Kidney epithelial cell (primary cell): ENCODE results near the gene RAB37.

- RAMPAGE, long total RNA, result no peak
- RRBS, result no CpG with 5 or more reads among the region's 3 CpGs
Measured at GRCh38 chr17:73452021-73452428, 140.2 kb upstream of the CDC42EP4 start.

GRCh38 chr17:73719518-73720635 is 75.6 kb upstream of the SDK2 start:
- RAMPAGE, long total RNA, result no peak
- RRBS, result 20% methylated on average over 5 of the region's 24 CpGs

- RAMPAGE, long total RNA, result no peak
- RRBS, result no CpG with 5 or more reads among the region's 20 CpGs
Measured at GRCh38 chr17:73827654-73828391, 183.6 kb upstream of the SDK2 start.

DNA sequence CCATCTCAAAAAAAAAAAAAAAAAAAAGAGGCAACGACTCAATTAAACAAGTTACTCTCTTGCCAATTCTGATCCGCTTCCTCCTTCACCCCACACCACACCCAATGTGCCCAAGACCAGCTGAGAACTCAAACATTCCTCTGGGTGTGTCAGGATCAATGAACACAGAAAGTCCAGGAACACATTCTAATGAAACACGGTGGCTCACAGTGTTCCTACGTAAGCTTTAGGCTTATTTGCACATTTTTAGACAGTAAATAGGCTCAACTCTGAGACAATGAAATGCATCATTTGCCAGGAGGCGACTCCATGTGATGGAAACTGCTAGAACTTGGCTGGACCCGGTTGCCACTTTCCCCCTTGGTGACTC is 216.3 kb upstream of the SDK2 start:
- RAMPAGE, long total RNA, result no peak
- RRBS, result no CpG with 5 or more reads among the region's 6 CpGs

DNA sequence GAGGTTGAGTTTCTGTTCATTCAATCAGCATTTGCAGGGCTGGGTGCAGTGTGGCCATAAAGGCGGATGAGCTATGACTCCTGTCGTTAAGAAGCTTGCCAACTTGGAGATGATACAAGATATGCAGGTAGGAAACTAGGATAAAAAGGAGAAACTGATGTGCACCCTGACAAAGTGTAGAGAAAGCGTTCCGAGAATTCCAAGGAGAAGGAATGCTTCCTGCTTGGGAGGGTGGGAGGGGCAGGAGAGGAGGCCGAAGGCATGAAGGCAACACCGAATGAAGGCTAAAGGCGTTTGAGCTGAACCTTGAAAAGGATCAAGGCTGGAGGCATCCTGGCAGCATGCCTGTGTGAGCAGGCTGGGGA is 199.1 kb upstream of the RPL38 start:
- RAMPAGE, long total RNA, result no peak
- RRBS, result no CpG with 5 or more reads among the region's 7 CpGs

DNA sequence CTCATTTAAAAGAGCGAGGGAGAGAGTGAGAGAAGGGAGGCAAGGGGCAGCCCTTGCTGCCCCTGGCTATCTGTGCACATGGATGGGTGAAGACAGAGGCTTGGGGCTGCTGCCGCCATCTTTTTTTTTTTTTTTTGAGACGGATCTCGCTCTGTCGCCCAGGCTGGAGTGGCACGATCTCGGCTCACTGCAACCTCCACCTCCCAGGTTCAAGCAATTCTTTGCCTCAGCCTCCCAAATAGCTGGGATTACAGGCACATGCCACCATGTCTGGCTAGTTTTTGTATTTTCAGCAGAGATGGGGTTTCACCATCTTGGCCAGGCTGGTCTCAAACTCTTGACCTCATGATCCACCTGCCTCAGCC is 158.5 kb upstream of the RPL38 start:
- RAMPAGE, long total RNA, result no peak
- RRBS, result no CpG with 5 or more reads among the region's 7 CpGs

GRCh38 chr17:74239150-74239536 is 25.8 kb downstream of the TTYH2 start:
- RAMPAGE, long total RNA, result no peak
- RRBS, result no CpG with 5 or more reads among the region's 10 CpGs

DNA sequence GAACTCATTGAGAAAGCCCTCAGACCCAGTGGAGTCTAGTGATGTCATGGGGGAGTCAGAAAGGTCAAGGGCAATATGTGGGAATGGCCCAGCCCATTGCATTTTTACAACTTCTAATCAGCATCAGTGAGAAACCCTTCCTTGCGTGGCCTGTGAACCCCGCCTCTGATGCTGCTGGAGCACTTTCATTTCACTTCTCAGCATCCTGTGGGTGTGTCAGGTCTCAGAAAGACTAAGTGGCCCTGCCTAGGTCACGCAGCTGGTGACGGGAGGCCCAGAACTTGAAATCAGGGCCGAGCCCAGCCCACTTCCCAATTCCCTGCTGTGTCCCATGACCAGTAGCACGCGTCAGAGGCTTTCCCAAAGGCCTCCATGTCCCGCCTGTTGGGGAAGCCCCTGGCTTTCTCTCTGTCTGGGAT is 6.1 kb downstream of the DNAI2 start:
- RAMPAGE, long total RNA, result no peak
- RRBS, result no CpG with 5 or more reads among the region's 8 CpGs

- RAMPAGE, long total RNA, result no peak
- RRBS, result no CpG with 5 or more reads among the region's 7 CpGs
Measured at GRCh38 chr17:74415909-74416375, 15.9 kb upstream of the GPRC5C start.

- RAMPAGE, long total RNA, result no peak
- RRBS, result no CpG with 5 or more reads among the region's 3 CpGs
Measured at GRCh38 chr17:74427411-74427946, 4.4 kb upstream of the GPRC5C start.

DNA sequence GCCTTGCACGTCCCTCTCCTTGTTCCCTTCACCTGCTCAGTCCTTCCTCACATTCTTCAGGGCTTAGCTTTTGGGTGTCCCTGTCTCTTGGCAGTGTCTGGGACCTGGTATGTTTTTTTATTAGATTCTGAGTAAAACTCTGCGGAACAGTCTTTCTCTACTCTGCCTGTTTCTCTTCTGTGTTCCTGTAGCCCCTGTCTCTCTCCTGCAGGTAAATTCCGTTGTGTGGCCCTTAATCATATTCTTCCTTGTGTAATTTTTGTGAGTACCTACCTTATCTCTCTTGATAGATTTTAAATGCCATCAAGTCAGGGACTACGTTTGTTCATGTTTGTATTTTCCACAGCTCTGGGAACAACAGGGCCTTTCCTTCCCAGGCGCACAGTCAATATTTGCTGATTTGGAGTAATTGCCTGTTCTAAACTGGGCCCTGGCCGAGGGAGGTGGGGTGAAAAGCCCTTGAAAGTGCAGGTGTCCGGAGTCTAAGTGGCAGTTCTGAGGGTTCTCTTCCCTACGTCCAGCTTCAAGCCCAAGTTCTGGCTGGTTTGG is 4.5 kb downstream of the GPRC5C start:
- RAMPAGE, long total RNA, result no peak
- RRBS, result no CpG with 5 or more reads among the region's 8 CpGs

DNA sequence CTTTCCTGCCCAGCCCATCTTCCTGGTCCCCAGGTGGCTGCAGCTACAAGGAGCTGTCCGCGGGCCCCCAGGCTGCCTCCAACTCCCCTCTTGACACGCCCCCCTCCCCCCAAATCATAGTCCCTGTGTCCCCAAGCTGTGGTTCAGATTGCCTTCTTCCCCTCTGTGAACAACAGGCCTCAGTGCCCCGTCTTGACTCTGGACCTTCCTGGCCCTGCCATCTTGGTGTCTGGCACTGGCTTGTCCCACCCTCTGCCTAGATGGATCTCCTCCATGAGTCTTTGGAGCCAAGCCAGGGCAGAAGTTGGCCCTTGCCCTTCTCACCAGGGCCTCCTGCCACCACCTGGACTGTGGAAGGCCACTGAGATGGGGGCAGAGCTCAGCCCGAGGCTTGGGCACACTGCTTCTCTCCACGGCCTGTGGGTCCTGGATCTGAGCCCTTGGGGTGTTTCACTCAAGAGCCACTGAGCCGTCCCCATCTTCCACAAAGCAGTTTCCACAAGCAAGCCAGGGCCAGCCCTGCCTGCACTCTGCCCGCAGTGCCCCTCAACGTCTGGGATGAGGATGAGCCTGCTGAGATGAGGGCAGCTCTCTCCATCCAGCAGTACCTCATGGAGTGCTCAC is 16.8 kb upstream of the CD300A start:
- RAMPAGE, long total RNA, result no peak
- RRBS, result no CpG with 5 or more reads among the region's 9 CpGs

- RAMPAGE, long total RNA, result no peak
- RRBS, result 73% methylated on average over 4 of the region's 18 CpGs
Measured at GRCh38 chr17:74454758-74455499, 11.5 kb upstream of the CD300A start.

DNA sequence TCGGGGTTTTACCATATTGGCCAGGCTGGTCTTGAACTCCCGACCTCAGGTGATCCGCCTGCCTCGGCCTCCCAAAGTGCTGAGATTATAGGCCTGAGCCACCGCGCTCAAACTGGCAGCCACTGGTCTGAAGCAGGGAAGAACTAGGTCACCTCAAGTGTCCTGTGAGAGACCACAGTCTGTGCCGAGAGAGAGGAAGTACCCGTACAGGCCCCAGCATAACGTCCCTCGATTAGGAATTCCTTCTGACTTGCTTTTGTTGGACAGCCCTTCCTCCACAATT is 13.7 kb upstream of the CD300E start:
- RAMPAGE, long total RNA, result no peak
- RRBS, result no CpG with 5 or more reads among the region's 10 CpGs

DNA sequence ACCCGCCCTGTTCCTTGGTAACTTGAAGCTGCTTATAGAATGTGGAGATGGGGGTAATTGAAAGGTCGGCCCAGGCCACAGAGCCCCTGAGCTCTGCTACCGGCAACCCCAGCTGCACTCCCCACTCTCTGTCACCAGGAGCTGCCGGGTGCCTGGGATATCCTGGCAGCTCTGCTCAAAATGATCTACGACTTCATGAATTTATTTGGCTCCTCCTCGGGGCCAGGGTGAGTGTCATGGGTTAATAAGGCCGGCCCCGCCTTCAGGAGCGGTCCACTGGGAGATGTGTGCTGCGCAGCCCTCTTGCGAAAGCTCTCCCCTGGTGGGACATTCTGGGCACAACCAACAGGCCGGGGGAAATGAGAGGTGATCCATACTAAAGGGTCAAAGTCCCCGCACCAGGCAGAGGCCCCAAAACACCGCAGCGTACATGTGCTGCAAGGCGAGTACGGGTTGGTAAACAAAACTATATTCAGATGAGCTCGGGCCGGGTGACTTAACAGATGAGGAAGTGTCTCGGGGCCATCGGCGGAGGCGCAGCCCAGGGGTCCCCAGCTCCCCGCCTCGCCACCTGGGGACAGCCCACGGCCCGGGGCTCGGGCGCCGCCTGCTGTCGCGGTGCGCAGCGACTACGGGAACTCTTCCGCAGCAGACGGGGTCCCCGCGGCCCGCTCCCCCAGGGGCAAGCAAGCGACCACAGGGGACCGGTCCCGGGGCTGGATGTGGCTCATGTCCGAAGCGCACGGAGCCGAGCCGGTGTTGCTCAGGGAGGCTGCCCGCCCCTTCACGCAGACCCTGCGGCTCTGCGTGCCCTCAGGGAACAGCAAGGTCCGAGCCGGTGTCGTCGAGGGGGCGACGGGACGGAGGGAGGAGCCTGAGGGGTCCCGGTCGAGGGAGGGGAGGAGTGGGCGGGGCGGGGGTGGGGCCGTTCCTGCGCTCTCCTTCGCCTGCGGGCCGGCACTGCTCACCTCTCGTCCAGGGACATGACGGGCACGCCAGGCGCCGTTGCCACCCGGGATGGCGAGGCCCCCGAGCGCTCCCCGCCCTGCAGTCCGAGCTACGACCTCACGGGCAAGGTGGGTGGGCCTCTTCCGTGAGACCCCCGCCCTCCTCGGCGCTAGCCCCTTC is at the start of gene RAB37:
RAB37 (plus strand) TSS at position 967 of the 1,128 bp plus-strand sequence.
- RAMPAGE, long total RNA, result no peak
- RRBS, result 2% methylated on average over 32 of the region's 85 CpGs

GRCh38 chr17:74771804-74772617 is 4.1 kb downstream of the NAT9 start:
- RAMPAGE, long total RNA, result no peak
- RRBS, result no CpG with 5 or more reads among the region's 17 CpGs

- RAMPAGE, long total RNA, result no peak
- RRBS, result no CpG with 5 or more reads among the region's 20 CpGs
Measured at GRCh38 chr17:74812612-74813518, 36.6 kb downstream of the TMEM104 start.

DNA sequence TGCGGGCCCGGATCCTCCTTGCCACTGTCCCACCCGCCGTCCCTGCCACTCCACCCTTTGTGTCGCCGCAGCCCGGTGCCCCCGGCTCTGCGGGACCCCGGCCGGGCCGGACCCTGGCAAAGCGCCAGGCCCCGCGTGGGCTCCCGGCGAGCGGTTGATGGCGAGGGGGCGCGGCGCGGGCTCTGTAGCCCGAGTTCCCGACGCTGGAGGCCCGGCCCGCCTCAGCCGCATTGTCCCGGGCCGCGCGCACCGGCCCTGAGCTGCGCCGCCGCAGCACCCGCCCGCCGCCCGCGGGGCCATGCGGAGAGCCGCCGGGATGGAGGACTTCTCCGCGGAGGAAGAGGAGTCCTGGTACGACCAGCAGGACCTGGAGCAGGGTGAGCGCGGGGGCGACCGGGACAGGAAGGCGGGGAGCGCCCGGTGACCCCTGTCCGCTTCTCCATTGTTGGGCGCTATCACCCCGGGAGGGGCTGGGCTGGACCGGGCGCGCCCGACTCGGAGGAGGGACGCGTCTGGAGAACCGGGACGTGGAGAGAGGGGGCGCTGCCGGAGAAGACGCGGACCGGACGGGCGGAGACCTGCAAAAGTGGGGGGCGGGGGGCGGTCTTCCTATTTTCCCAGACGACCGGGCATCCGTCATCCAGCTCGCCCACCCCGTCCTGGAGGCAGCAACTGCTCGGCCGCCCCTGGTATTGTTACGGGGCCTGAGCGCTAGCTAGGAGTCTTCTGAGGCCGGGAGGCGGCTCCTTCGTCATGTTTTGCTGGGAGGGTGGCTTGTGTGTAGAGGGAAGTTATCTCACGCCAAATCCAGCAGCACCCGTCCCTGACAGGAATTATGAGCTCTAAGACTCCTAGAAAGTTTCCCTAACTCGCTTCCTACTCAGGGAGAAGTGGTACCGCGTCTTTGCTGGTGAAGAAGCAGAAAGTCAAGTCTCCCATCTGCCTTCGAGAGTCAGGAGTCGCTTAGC is 598 bp downstream of the CDR2L start:
- RAMPAGE, long total RNA, result no peak
- RRBS, result 1% methylated on average over 59 of the region's 95 CpGs

GRCh38 chr17:74998613-74999249 is 11.3 kb downstream of the CDR2L start:
- RAMPAGE, long total RNA, result no peak
- RRBS, result no CpG with 5 or more reads among the region's 10 CpGs

GRCh38 chr17:75011734-75012276 is 665 bp upstream of the MRPL58 start:
- RAMPAGE, long total RNA, result no peak
- RRBS, result no CpG with 5 or more reads among the region's 11 CpGs